Measurements from ENCODE around the genes CAMKK2, TMEM120B and BCL7A.

DNA sequence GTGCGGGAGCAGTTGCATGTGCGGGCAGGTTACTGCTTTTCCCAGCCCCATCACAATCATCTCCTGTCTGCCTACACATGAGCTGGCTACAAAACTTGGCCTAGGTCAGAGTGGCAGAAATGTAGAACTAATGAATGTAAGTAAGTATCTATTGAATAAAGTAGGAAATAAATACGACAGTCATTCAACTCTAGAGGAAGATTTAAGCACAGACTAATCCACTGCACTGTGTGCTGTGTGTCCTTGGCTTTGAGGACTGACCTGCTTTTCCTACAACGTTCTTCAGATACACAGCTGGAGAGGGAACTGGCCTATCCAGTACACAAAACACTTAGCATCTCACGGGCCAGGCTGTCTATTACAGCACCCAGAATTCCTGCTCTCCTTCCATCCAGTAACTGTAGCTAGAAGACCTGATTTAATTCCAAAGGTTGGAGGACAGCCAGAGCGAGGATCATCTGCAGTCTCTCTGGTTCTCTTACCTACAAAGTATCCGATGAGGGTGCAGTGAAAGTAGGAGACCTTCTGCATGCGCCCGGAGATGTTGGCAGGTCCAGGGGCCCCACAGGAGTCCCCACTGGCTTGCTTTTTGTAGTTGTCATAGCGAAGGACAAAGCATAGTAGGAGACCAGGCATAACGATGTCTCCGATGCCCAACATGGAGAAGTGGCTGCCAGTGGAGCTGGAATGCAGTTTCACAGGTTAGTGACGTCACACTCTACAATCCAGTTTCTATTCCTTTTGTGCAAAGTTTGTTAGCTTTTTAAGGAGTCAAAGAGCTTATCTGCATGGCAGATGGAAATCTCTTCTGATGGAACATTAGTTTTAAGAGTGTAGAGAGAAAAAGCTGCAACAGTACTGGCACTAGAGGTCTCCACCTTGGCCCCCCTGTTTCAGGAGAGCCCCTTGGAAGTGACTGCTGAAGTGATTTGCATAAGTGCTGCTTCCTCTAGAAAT lies 41.6 kb downstream of the ACADS start:
- PRO-cap: no peak

DNA sequence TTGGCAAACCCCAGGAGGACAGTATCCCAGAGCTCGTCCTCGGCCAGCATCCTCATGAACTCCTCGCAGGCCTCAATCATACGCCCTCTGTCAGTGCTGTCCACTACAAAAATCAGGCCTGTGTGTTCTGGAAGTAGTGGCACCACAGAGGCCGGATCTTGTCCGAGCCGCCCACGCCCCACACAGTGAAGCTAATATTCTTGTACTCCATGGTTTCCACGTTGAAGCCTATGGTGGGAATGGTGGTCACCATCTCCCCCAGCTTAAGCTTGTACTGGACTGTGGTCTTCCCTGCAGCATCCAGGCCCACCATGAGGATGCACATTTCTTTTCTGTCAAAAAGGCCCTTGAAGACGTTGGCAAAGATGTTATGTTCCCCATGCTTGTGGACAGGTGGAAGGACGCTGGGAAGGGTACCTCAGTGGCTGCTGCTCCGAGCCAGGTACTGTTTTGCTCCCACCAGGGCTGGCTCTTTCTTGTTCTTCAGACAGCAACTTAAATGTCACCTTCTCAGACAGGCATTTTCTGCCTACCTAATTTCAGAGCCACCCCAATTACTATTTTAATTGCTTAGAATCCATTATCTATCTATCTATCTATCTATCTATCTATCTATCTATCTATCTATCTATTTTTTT lies 58.8 kb downstream of the SPPL3 start:
- PRO-cap: no peak

DNA sequence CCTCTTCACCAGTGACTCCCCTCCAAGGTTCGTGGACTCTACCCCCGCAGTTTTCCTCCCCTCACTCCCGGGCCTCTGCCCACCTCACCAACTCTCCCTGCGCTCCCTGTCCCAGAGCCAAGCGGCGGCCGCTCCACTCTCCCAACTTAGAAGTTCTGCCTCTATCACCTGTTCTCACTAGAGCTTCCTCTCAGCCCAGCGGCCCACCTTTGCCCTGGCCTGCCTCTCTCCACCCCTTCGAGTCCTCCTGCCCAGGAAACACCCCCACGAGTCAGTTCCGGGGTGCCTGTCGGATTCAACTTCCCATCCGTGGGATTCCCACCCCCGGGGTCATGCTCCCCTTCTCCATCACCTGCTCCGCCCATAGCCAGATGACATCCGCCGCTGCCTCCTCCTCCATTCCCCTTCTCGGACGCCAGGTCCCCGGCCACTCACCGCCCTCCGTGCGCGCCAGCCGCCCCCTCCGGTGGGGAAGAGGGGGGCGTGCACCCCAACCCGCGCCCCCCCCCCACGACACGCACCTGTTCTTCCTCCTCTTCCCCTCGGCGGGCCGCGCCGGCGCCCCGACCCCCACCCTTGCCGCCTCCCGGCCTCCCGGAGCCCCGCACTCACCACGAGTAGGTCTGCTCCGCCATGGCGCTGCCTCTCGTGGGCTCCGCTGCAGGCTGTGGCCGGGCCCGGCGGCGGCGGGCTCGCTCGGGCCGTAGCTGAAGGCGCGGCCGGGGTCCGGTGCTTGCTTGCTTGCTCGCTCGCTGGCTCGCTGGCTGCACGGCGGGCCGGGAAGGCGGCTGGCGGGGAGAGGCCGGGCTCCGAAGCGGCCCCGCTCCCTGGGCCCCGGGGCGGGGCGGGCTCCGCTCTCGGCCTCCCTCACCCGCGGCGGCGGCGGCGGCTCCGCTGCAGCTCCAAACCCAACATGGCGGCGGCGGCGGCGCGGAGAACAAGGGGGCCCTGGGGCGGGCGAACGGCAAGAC lies 640 bp downstream of the SPPL3 start:
- PRO-cap: bidirectional peak, plus-strand start at position 399 of the sequence, minus-strand start at position 414 of the sequence

- PRO-cap: no peak
Measured at GRCh38 chr12:120955289-120955652, 23.1 kb upstream of the HNF1A start.

DNA sequence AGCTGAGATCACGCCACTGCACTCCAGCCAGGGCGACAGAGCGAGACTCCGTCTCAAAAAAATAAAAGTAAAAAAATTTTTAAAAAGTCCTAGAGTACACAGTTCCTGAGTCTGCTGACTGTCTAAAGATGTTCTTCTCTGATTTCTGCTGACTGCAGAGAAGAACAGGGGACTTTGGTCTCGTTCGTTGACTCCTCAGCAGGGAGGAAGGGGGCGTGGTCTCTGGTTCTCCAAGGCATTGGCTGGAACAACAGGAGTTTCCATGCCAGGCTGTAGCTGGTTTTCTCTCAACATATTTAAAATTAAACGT lies 16.8 kb upstream of the HNF1A start:
- PRO-cap: no peak

DNA sequence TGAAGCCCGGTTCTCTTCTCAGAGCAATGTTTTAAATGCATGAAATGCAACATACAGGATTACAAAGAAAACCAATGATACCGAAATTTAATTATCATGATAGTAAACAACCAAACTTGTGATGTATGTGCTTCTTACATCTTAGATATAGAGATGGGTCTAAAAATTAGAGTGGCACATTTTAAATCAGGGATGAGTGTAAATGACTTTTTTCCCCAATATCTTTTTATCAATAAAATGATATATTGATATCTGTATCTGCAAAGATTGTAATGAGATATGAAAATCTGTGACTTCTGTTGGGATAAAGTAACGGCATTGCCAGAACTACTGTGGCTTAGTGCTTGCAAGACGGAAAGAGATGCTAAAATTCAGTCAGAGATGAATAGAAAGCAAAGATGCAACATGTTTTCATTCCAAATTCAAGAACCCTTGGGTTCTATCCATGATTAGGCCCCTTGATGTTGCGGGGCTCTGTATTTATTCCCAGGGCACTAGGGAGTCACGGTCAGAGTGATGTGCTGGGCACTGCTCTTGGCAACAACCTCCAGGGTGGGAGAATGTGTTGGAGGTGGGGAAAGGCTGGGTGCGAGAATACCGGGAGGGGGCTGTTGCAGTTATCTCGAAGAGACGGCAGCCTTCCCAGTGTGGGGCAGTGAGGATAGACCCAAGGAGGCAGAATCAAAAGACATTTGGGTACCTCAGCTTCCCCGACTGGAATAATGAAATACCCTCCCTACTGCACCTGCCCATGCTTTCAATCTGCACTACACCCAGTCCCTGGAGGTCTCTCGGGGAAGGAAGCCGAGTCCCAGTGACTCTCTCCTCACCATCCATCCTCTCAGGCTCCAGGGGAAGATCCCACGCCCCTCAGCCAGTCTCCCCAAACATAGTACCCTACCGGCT lies 605 bp downstream of the C12orf43 start:
- PRO-cap: no peak

GRCh38 chr12:121230156-121230749 lies 20.3 kb downstream of the P2RX4 start:
- PRO-cap: unidirectional peak, minus-strand start at chr12:121230377

- PRO-cap: no peak
Measured at GRCh38 chr12:121273543-121273744, 23.1 kb downstream of the CAMKK2 start.

GRCh38 chr12:121278351-121278855 lies 18.1 kb downstream of the CAMKK2 start:
- PRO-cap: no peak

DNA sequence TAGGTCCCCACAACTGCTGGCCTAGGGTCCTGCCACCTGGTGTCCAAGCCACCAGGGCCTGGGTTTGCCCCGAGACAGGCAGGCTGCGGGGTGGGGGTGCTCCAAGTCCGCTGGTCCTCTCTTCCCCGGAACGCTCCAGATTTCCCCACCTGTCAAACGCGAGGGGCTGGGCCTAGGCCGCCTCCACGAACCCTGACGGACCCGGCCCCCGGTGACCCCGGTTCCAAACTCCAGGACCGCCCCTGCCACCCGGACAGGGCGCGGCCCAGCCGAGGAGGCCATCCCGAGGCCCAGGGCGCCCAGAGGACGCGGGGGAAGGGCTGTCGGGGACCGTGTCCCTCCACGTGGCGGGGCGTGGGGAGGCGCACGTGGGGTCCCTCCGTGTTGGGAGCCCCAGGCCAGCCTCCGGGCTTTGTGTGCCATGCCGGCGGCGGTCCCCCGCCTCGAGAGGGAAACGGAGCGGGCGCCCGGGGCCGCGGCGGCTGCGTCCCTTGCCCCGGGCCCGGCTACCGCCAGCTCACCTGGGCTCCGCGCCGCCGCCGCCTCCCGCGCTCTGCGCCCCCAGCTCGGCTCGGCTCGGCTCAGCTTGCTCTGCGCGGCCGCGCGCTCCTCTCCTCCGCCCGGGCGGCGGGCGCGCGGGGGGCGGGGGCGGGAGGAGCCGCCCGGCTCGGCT lies at the start of gene CAMKK2:
CAMKK2 (minus strand) TSS at position 593 of the 673 bp plus-strand sequence.
- PRO-cap: bidirectional peak, plus-strand start at position 54 of the sequence, minus-strand start at position 66 of the sequence; bidirectional peak, plus-strand start outside the sequence, minus-strand start at position 557 of the sequence

DNA sequence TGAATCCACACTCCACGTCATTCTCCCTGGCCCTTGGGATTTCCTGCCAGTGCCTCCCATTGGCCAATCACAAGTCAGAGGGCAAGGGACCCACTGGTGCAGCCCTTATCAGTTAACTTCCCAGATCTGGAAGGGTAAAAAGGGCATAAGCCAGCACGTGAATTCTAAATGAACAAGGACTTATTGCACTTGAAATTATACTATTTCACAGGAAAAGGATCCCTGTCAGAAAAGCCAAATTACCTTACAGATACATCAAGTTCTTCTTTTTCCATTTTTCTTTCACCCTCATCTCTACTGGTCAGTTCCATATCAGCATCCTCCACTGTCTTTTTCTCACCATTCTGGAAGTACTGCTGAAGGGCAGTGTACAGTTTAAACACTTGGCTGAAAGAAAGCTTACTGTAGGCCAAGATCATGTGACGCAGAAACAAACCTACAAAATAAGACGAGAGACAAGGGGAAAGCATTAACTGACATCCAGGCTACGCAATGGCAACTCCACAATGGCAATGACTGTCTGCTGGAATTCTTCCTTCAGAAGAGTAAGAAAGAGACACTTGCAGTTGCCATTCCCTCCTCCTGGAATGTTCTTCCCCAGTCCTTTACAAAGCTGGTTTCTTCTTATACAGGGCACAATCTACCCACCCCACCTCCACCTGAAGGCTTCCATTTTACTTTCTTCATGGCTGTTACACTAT lies 6.5 kb downstream of the ANAPC5 start:
- PRO-cap: no peak

GRCh38 chr12:121712567-121713029 lies at the start of gene TMEM120B:
Gene TMEM120B (plus strand): TSS chr12:121712752.
- PRO-cap: bidirectional peak, plus-strand start at chr12:121712797, minus-strand start at chr12:121712665

DNA sequence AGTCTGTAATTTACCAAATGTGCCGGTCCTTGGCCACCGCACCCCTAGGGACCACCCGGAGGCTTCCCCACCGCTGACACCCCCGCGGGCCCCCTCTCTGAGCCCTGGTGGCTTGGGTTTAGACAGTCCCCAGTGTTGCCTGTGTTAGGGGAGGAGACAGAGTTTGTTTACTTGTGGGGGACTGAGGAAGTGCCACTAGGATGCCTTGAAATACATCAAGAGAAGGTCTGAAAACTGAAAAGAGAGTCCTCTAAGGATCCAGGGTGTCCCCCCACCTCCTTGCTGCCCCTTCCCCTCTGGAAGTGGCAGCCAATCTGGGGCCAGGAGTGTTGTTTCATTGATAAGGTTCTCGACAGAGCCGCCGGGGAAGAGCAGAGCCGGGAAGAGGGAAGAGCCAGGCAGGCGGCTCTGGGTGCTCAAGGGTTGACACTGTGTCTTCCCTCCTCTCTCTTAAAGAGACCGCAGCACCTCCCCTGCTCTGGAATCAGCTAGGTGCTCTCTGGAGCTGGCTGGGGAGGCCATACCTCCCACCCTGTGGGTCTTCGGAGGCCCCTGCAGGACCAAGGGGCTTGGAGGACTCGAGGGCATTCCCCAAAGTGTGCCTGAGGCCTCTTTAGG lies 2.6 kb downstream of the SETD1B start:
- PRO-cap: no peak

GRCh38 chr12:121831432-121832369 lies 27.0 kb downstream of the HPD start:
- PRO-cap: no peak

- PRO-cap: no peak
Measured at GRCh38 chr12:121950096-121950494, 31.7 kb downstream of the CFAP251 start.

DNA sequence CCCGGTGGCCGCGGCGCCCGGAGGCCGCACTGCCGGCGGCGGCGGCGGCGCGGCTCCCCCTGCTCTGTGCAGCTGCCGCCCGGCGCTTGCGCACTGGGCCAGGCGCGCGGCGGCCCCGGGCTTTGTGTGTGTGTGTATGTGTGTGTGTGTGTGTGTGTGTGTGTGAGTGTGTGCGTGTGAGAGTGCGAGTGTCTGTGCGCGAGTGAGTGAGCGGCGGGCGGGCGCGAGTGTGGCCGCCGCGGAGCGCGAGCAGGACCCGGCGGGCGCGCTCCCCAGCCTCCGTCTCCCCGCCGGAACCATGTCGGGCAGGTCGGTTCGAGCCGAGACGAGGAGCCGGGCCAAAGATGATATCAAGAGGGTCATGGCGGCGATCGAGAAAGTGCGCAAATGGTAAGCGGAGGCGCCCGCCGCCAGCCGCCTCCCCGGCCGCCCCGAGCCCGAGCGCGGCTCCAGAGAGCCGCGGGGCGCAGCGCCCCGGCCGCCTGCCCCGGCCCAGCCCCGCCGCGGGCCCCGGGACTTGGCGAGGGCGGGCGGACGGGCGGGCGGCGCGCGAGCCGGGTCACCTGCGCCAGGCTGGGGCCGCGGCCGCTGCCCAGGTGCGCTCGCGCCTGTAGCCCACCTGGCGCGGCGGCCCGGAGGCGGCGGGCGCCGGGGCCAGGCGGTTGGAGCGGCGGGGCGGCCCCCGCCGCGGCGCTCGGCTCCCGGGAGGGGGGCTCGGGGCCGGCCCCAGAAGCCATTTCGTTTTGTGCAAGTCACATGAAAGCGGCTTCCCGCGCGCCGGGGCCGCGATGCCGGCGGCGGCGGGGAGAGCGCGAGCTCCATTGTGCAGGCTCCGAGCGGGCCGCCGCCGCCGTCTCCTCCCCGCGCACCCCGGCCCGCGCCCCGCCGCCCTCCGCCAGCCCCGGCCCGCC lies at the start of gene BCL7A:
BCL7A (plus strand) TSS at position 91 of the 911 bp plus-strand sequence.
- PRO-cap: bidirectional peak, plus-strand start at position 205 of the sequence, minus-strand start at position 68 of the sequence; bidirectional peak, plus-strand start at position 788 of the sequence, minus-strand start at position 443 of the sequence; bidirectional peak, plus-strand start at position 821 of the sequence, minus-strand start at position 855 of the sequence

DNA sequence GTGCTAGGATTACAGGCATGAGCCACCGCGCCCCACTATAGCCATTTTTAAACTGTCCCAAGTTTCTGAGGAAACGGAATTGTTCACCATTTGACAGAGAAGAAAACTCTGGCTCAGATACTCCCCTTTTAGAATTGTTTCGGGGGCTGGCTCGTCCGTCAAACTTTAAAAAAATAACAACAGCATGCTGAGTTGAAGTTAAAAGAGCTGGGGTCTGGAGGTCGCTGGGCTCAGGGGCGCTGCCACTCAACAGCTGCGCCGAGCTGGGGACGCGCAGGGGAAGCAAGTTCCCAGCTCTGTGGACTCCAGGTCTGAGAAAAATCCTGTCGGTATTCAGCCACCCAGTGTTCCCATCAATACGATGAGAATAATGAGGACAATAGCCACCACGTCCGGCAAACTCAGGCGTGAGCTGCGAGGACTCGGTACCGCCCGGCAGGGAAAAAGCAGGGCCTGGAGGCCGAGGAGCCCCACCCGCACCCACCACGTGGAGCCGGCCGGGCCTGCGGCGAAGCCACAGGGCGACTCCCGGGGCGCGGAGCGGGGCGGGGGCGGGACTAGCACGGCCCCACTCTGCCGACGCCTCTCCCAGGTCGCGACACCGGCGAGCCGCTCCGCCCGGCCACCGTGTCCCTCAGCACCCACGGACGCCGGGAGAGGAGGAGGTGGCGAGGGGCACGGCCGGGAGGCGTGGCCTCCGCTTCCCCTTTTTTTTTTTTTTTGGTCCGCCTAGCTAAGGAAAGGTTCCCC lies 482 bp upstream of the MLXIP start:
- PRO-cap: bidirectional peak, plus-strand start outside the sequence, minus-strand start at position 645 of the sequence

DNA sequence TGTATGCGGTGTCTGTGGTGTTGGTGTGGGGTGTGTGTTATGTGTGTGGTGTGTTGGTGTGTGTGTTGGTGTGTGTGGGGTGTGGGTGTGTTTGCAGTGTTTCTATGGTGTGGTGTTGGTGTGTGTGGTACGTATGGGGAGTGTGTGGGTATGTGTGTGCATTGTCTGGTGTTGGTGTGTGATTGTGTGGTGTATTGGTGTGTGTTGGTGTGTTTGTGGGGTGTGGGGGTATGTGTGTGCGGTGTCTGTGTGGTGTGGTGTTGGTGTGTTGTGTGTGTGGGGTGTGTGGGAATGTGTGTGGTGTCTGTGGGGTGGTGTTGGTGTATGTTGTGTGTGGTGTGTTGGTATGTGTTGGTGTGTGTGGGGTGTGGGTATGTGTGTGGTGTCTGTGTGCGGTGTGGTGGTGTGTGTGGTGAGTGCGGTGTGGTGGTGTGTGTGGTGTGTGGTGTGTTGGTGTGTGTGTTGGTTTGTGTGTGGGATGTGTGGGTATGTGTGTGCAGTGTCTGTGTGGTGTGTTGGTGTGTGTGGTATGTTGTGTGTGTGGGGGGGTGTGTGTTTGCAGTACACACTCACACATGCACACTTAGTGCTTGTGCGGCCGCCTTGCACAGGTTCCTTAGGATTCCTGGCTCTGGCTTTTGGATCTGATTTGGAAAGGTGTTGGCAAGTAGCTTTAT lies 16.3 kb downstream of the MLXIP start:
- PRO-cap: no peak

GRCh38 chr12:122420942-122421234 lies 1.6 kb downstream of the CLIP1 start:
- PRO-cap: no peak

GRCh38 chr12:122423797-122424086 lies 1.3 kb upstream of the CLIP1 start:
- PRO-cap: bidirectional peak, plus-strand start at chr12:122423935, minus-strand start at chr12:122423684

All from neuron (in vitro differentiated cells).